Cardiac atrium fibroblast (primary cell): ENCODE measurements around a stretch of chr2.

GRCh38 chr2:17538799-17539449, 1.6 kb upstream of the VSNL1 start:
- RAMPAGE, long total RNA = no peak

DNA sequence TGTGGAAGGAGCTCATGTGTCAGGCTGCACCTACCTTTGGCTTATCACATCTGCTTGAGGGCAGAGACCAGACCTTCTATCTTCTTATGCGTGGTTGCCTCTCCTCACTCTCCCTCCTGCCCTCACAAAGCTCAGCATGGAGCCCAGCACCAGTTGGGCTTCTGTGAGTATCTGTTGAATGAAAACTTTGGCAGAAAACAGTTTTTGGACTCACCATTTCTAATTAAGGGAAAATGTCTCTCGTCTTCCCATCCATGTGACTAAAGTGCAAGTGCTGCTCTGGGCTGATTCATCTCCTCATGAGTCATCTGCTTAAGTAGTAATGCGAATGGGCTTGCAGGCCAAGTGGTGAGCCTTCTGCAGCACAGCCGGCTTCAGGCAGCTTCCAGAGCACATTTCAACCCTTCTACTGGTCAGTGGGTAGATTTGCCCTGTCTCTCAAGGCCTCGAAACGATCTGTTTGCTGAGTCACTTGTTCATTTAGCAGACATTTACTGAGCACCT, 102.6 kb downstream of the VSNL1 start:
- RAMPAGE, long total RNA = no peak

DNA sequence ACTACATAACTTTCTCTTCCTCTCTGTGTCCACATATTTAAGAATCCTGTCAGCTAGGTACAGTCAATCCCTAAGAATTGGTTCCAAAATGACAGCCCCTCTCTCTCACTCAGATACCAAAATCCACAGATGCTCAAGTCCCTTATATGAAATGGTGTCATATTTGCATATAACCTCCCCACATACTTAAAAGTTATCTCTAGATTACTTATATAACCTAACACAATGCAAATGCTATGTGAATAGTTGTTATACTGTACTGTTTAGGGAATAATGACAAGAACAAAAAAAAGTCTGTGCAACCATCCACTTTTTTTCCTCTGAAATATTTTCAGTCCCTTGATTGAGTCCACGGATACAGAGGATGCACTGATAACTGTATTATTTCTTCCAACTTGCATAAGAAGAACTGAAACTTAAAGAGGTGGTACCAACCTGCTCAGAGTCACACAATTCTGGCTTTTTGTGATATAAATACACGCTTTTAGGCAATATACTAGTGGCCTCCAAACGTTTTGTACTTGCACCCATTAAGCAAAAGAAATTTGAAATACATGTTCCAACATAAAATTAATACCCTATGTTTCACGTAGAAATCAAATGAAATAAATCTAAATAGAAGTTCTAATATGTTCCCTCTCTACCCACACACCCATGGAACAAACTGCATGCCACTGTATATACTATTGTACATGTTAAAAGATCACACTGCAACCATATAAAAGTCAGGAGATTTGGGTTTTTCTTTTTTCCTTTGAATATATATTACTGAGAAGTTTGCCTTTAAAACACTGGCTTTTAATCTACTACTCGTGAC, 1.3 kb downstream of the SMC6 start:
- RAMPAGE, long total RNA = no peak

GRCh38 chr2:17812910-17813491, 3.3 kb upstream of the MSGN1 start:
- RAMPAGE, long total RNA = no peak

GRCh38 chr2:18299400-18299894, 261.0 kb downstream of the RDH14 start:
- RAMPAGE, long total RNA = no peak

GRCh38 chr2:18454678-18455061, 105.8 kb downstream of the RDH14 start:
- RAMPAGE, long total RNA = no peak

DNA sequence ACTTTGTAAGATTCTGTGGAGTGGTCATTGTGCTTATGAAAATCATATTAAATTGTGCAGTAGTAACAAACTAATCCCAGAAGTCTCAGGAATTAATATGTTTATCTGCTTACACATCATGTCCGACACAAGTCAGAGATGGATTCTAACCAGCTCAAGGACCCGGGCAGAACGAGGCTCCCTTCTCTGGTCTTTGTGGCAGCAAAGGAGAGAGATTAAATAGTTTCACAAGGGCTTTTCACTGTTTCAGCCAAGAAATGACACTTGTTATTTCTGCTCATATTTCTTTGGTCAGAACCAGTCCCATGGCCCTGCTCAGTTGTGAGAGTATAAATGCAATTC, 104.6 kb downstream of the RDH14 start:
- RAMPAGE, long total RNA = no peak

DNA sequence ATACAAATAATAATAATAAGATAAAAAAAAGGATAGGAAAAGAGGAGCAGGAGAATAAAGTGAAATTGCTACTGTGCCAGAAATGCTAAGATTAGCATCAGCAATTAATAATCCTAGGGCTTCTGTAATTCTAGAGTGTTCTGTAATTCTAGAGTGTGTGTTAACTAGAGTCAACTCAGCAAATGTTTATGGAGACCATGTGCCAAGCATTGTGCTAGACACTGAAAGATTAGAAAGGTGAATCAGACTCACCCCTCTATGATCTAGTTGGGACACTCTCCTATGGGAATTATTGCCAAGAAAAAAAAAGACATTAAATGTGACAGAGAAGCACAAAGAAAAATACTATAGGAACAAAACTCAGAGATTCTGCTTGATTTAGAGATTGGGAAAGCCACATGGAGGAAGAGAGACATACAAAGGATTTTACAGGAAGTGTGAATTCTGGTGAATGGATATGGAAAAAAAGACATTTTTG, 61.3 kb upstream of the NT5C1B start:
- RAMPAGE, long total RNA = no peak

DNA sequence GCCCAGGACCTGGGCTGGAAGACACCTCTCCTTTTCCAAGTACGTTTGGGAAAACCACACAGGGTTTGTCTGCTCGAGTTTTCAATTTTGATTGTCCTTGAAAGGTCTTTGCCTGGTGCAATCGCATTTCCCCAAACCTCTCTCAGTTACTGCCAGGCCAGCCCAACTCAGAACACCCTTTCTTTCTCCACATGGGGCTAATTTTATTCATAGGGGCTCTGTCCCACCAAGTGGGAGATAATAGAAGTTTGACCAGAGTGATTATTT, 272.1 kb downstream of the OSR1 start:
- RAMPAGE, long total RNA = no peak

DNA sequence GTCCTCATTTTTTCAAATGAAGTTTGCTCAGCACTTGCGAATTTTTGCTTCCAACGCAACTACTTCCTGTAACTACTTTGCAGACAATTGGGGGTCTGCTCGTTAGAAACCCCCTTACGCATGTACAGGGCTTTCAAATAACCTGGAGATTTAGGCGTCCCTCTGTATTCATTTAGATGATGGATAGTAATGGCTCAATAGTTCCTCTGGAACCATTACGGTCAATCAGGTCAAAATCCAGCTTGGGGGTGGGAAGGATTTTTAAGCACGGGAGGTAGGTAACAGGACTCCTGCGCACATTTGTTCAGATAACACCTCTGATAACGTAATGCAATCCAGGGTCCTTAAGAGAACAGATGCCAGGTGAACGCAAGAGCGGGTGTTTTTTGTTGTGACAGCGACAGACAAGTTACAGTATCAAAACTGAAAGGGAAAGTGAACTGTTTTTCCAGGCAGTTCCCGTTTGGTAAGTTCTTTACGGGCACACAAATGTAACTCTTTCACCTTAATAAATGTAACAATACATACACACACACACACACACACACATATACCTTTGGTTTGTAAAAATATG, 3.7 kb upstream of the OSR1 start:
- RAMPAGE, long total RNA = no peak

DNA sequence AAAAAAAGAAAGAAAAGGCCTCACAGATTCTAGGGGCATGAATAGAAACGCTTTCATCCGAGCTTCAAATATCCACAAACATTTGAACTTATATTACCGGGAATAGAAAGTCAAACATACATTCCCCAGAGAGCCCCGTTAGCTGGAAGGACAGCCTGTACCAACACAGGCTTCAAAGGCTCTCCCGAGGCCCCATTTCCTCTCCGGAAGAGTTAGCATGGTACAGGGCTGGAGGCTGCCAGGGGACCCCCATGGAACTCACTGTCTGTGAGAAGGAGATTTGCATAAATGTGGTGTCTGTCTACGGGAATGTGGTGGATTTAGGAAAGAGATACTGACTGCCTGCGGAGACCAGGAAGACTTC, 678 bp upstream of the MATN3 start:
- RAMPAGE, long total RNA = no peak

- RAMPAGE, long total RNA = no peak
Observed at GRCh38 chr2:20151037-20151657, 73.8 kb downstream of the SDC1 start.

DNA sequence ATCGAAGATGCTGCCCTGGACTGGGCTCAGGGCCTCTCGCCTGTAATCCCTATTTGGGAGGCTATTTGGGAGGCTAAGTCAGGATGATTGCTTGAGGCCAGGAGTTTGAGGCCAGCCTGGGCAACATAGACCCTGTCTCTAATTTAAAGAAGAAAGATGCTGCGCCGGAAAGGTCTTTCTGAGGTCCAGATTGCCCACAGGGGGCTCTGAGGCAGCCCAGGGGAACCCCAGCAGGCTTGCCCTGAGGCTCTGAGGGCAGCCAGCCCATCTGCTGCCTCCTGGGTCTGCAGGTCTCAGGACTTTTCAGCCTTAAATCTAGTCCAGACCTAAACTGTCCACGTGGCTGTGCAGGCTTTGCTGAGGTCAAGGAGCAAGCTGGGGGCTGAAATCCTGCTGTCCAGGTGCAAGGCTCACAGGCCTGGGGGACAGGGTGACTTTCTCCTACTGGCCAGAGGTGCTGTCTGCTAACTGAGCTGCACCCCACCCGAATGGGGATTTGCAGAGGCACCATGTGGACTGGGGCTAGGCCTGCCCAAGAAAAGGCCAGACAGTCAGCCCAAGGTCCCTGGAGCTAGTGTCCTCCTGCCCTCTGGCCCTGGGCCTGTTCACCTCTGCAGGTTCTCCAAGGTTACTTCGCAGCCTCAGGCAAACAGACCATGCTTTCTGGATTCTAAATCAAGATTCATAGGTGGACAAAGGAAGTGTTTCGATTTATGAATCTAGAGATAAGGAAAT, 32.2 kb downstream of the SDC1 start:
- RAMPAGE, long total RNA = no peak

DNA sequence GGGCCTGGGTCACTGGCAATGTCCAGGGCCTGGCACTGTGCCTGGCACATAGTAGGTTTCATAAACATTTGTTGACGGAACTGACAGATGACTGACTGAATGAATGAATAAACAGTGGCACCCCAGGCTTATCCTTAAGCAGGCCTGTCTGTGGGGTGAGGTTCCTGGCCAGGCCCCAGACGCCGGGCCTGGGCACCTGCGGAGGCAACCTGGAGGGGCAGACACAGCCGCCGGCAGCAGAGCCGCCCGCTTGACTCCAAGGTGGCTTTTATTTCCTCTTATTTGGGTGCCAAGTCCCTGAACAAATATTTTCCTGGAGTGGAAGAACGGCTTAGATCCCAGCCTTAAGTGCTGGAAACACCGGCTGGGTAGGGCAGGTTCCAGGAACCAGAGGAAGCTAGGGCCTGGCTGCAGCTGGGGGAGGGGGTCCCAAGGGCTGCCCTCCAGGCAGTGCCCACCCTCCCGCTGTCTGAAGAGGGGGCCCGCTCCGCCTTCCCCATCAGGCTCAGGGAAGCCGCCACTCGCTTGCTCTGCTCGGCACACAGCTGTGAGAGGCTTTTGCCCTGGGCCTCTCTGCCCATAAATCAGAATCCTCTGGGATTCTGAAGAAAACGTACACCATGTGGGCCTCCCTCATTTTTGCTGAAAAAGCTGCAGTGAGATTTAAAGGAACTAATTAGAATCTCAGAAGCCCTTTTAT, 28.3 kb downstream of the SDC1 start:
- RAMPAGE, long total RNA = no peak

DNA sequence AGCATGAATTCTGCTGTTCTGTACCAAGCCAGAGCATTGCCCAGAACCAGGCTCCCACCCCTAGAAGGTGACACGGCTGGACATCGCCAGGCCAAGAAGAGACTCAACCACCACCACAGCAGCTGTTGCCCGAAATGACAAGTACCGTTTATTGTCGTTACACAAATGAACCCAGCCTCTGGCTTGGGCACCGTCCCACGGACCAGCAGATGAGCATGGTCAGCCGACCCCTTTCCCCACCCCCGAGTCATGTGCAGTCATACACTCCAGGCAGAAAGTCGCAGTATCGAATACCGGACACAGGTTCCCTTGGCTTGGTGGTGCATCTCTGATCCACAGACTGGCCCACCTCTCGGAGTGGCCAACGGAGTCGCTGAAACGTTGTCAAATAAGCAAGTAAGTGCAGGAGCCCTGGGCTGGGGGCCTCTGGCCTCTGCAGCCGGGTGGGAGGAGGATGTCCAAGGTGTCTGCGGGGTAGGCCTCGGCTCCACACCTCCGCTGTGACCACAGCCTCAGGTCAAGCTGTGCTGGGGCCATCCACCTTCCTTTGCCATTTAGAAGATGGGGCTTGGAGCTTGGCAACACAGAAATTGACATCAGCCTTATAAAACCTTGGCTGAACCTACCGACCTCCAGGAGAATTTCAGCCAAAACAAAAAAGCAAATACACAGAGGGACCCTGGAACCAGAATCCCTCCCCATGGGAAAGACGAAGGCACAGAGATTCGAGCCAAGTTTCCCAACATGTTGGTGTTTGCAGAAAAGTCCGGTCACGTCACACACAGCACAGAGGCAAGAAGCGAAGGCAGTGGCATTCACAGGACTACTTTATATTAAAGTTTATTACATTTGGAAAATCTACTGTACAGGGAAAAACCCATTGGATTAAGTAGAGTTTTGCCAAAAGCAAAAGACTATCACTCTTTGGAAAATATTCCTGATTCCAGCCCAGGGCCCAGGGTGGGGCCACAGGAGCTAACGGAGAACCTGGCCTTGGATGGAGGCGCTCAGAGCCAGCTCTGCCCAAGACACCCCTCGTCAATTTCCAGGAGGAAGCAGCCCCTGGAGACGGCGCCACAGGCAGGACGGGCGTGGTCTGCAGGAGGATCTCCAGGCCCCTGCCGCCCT, 23.9 kb downstream of the SDC1 start:
- RAMPAGE, long total RNA = no peak

DNA sequence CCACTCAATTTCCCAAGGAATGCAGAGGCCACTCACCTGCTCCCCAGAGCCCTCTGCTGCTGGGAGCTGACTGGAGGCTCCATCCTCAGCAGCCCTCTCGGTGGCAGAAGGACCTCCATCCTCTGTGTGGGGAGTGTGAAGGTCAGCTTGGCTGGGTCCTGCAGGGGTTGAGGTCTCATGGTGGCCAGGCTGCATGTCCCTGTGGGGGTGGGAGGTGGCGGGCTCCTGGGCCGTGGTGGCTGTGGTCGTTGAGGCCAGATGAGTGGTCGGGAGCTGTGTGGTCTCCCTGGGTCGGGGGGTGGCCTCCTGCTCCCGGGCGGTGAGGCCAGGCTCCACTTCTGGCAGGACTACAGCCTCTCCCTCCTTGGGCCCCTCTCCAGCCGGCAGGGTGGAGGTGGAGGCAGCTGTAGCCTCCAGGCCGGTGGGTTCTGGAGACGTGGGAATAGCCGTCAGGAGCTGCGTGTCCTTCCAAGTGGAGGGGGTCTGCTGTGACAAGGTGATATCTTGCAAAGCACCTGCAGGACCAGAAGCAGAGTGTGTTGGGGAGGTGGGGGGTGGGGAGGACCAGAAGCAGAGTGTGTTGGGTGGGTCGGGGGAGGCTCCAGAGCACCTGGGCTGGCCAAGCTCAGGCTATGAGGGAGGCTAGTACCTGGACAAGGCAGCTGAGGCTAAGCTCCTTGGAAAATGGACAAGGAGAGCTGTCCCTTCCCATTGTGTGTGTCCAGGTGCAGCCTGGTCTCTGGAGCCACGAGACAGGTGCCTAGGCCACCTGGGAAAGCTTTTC, 21.0 kb downstream of the SDC1 start:
- RAMPAGE, long total RNA = no peak

DNA sequence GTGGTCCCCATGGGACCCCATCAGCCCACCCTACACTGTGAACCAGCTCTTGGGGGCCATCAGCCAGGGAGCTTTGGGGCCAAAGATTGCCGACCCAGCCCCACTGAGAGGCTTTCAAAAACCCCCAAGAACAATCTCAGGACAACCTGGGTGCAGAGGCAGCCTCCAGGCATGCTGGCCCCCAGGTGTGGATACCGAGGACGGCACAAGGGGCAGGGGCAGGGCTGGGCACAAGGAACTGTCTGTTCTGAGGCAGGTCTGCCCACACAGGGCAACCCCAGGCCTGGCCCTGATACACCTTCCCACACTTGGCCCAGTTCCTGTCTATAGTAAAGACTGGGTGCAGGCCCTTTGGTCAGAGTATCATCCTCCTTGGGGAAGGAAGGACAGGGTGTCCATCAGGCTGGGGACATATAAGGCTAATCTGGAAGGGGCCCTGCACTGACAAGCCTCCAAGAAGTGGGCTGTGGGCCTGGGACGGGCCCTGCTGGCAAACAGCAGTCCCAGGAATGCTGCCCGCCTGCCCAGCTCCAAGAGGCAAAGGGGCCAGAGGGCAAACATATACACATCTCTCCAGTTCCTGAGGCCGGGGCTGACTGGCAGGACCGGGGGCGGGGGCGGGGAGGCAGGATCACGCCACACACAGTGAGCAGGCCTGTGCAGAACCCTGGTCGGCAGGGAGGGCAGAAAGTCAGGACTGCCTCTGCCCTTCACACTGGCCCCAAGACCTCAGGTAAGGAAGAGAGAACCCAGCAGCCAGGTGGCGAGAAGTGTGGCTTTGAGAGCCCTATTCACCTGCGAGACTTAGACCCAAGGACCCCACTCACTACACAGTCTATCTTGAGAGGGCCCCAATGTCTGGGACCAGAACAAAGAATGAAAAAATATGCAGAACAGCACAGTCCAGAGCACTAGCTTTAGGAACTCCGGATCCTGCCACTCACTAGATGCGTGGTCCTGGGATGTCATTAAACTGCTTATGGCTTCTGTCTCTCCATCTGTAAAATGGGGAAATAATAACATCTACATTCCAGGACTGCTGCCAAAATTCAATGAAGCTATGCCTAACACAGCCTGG, 18.8 kb downstream of the SDC1 start:
- RAMPAGE, long total RNA = no peak

GRCh38 chr2:20220834-20221615, 3.9 kb downstream of the SDC1 start:
- RAMPAGE, long total RNA = no peak

DNA sequence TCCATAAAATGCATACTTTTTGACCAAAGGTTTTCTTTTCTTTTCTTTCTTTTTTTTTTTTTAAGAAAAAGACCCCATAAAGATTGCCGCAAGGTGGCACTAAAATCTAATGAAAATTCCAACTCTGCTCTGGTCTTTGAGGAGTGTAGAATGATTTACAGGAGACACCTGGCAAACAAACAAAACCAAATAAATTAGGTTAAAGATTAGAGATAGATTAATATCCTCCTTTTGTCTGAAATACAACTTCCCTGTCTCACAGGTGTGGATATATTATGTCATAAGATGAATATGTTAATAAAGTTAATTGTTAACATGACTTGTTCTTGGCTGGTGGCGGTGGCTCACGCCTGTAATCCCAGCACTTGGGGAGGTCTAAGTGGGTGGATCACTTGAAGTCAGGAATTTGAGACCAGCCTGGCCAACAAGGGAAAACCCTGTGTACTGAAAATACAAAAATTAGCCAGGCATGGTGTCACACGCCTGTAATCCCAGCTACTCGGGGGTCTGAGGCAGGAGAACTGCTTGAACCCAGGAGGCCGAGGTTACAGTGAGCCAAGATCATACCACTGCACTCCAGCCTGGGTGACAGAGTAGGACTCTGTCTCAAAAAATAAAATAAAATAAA, 3.5 kb upstream of the RHOB start:
- RAMPAGE, long total RNA = no peak

GRCh38 chr2:20451344-20451797, 4.5 kb downstream of the RHOB start:
- RAMPAGE, long total RNA = no peak